ENCODE data around the gene NOA1.

- RRBS: no CpG with 5 or more reads among the region's 4 CpGs
Measured at GRCh38 chr4:54085233-54085908, 14.6 kb upstream of the GSX2 start.

- RRBS: no CpG with 5 or more reads among the region's 27 CpGs
Measured at GRCh38 chr4:54225842-54226439, 3.2 kb upstream of the PDGFRA start.

DNA sequence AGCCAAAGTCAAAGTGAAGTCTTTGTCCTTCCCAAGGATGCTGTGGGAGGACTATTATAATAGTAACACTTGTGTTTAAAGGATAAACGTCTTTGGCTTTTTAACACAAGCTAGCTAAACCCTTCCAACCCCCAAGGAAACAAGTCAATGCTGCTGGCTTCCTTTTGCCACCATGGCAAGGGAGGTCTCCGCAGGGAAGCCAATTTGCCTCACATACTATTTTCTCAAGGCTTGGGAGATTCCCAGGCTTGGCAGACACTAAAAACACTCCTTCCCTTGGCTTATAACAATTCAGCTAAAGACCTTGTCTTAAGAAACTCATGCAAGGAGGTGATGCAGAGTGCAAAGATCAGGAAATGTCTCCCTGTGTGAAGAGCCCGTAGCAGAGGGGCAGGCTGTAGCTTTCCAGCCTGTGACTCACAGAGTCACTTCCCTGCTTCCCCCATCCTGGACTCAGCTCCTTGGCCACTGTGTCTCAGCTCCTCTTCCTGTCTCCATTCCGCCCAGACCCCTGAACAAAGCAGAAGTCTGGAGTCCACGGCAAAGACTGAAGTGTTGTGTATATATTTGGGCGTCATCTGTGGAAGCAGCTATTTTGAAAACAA lies 56.2 kb downstream of the KDR start:
- RRBS: no CpG with 5 or more reads among the region's 6 CpGs

DNA sequence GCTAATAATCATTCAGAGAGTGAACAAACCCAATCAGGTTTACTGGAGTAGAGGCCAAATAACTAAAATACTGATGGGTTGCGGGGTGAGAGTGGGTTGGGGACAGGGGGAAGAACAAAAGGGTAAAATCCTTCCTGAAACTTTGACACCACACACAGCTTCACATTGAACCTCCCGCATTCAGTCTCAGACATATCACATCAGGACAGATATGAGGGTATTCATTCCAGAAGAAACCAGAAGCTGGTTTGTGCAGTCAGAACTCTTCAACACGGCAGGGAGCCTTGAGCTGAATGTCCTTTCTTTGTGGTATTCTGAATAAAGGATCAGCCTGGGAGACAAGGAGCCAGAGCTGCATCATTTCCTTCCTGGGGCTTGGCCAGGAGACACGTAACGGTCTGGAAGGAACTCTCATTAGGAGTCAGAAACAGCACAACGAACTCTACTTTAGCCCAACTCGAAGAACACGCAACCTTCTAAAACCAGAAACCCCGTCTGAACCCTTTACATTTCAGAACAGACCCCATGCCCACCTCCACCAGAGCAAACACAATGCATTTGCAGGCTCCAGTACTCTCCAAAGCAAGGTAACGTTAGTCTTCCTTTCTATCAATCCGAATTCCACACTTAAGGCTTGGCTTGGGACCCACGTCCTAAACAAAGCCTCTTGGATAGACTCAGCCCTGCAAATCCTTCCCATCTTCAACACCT lies 46.4 kb downstream of the KDR start:
- RRBS: no CpG with 5 or more reads among the region's 12 CpGs

- RRBS: 31% methylated on average over 2 of the region's 11 CpGs
Measured at GRCh38 chr4:55636561-55636995, 480 bp upstream of the NMU start.

DNA sequence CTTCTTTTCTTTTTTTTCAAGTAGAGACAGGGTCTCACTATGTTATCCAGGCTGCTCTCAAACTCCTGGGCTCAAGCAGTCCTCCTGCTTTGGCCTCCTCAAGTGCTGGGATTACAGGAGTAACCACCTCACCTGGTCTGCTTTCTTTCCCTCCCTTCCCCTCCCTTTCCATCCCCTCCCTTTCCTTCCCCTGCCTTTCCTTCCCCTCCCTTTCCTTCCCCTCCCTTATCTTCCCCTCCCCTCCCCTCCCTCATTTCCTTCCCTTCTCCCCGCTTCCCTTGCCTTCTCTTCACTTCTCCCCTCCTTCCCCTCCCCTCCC lies 169.1 kb downstream of the AASDH start:
- RRBS: no CpG with 5 or more reads among the region's 1 CpG

DNA sequence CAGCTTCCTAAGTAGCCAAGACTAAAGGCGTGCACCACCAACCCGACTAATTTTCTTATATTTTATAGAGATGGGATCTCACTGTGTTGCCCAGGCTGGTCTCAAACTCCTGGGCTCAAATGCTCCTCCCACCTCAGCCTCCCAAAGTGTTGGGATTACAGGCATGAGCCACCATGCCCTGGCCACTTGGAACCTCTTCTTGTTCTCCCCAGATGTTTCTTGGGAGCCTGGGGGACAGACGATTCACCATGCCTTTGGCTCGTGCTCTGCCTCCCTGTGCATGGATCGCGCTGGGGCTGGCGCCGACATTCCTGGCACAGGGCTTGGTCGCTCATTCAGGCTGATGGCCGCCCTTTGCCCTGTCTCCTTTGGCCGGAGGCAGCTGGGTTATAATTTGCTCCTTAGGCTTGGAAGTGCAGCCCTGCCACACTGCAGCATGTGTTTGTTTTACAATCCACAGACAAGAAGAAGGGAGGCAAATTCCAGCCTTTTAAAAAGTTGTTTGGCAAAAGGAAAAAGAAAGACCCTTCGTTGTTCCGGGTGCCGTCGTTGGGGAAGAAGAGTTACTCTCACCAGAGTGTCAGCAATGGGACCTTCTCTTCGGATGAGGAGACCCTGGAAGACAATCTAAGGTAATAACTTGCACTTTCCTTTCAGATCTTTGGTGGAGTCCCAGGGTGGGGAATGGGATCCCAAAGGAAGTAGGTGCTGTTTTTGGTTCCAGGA lies 115.3 kb downstream of the AASDH start:
- RRBS: no CpG with 5 or more reads among the region's 16 CpGs

GRCh38 chr4:56314593-56314949 lies 72.7 kb downstream of the AASDH start:
- RRBS: no CpG with 5 or more reads among the region's 22 CpGs

DNA sequence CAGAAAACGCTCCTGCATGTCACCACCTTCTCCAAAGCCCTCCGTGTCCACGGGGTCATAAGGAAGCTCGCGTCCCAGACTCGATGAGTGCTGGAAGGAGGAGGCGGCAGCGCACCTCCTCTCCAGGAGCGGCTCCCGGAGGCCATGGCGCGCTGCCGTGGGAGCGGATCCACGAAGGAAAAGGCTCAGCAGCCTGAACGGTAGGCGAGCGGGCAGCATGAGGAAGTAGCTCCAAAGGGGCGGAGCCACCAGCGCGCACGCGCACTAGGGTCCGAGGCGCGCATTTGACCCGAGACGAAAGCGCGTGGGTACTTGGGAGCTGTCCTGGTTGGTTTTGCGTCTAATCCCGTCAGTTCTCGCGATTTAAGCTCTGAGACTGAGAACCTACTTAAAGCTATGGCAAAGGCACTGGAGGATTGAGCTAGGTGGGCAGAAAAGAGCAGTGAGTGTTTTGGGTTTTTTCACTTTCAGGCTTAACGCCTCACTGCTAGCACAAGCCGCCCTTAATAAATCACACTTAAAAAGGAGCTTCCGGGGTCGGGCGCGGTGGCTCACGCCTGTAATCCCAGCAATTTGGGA lies at the start of gene NOA1:
NOA1 (minus strand) TSS at position 240 of the 579 bp plus-strand sequence.
- RRBS: no CpG with 5 or more reads among the region's 41 CpGs

DNA sequence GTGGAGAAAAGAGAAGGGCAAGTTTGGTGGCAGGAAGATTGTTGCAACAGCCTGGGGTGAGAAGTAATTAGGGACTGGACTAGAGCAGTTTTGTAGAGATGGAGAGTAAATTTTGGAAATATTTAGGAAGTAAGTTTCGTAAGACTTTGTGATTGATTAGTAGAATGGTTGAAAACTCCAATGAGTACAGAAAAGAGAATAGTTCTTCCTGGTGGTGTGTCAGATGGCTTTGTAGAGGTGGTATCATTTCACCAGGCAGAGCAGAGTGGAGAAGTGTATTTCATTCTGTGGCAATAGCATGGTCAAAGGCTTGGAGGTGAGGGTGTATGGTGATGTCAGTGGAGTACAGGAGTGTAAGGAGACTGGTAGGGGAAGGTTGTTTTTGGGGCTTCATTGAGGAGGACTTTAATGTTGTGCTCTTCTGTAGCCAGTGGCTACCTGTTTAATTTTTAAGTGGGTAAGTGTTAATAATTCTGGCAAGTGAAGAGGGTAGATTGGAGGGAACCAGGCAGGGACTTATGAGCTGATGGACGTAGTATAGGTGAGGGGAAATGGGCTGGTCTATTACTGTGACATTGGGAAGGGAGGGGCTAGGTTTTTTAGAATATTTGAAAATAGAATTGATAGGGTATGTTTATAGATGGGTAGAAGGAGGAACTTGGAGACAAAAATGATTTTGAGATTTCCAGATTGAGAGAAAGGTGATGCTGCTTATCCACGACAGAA lies 30.5 kb downstream of the POLR2B start:
- RRBS: no CpG with 5 or more reads among the region's 3 CpGs

DNA sequence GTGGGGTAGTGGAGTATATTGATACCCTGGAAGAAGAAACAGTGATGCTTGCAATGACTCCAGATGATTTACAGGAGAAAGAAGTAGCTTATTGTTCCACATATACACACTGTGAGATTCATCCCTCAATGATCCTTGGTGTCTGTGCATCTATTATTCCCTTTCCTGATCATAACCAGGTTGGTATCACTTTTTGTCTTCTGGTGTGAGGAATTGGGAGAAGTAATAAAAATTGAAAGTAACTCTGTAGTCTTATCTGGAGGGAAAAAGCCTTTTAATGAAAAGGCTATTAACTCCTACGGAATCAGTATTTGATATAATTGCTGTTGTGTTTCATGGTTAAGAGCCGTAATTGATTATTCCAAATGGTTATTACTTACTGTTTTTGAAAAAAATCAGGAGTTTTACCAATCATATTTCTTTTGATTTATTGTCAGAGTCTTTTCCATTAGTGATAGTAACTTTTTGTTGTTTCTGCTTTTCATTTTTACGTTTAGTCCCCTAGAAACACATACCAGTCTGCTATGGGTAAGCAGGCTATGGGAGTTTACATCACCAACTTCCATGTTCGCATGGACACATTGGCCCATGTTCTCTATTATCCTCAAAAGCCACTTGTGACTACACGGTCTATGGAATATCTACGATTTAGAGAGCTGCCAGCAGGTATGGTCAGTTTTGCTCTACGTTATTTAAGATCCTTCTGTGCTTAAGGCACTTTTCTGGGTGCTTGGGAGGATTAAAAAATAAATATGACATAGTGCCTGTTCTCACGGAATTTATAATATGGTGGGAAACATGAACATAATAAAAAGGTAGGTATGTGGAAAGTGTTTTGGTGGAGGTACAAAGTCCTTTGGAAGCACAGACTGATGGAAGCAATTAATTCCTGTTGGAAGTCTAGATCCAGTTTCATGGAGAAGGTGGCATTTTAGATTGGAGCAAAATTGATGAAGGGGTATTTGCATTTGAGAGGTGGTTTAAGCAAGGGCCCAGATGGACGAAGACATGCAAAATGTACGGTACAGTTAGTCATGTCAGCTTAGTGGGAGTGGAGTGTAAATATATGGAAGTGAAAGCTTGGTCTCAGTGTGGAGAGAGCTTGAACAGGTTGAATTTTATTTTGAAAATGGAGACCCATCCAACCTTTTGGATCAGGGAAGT lies 38.7 kb downstream of the POLR2B start:
- RRBS: no CpG with 5 or more reads among the region's 10 CpGs

DNA sequence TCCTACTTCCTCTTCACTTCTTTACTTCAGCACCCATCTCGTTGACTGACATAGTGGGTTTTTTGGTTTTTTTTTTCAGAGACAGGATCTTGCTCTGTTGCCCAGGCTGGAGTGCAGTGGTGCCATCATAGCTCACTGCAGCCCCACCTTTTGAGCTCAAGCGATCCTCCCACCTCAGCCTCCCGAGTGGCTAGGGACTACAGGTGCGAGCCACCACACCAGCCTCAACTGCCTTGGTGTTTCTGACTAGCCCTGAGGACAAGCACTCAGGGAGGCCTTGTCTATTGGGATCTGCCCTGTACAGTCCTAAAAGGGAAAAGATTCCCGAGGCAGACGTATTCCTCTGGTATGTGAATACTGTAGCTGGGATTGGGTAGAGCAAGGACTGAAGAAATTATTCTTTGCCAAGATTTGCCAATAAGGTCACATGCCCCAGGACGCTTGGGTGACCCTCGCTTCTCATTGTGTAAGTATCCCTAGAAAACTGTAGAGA lies 58.7 kb downstream of the POLR2B start:
- RRBS: no CpG with 5 or more reads among the region's 8 CpGs

DNA sequence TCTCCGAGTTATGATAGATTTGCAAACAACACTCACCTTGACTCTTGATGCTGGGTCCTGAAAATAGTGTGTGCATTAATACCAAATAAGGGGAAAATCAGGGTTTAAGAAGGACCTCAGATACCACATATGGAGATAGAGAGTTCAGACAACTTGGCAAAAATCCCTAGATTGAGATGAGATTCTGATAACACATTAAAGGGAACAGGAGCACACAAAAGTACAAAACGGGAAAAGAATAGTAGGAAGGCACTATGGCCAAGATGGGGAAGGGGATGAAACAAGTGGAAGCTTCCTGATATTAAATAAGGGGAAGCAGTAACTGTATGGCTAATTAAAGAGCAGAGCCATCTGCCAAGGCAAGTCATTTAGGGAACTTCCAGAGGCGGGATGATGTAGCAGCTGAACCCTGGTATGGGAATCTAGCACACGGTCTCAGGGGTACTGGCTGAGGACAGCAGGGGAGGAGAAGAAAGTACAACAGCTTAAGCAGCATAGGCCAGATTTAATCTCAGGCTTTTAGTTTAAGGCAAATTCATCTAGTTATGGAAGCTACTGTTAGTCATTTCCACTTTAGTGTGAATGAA lies 59.2 kb downstream of the IGFBP7 start:
- RRBS: no CpG with 5 or more reads among the region's 4 CpGs

- RRBS: no CpG with 5 or more reads among the region's 27 CpGs
Measured at GRCh38 chr4:57055568-57056558, 54.3 kb downstream of the IGFBP7 start.

GRCh38 chr4:57104151-57105168 lies 5.7 kb downstream of the IGFBP7 start:
- RRBS: no CpG with 5 or more reads among the region's 1 CpG

DNA sequence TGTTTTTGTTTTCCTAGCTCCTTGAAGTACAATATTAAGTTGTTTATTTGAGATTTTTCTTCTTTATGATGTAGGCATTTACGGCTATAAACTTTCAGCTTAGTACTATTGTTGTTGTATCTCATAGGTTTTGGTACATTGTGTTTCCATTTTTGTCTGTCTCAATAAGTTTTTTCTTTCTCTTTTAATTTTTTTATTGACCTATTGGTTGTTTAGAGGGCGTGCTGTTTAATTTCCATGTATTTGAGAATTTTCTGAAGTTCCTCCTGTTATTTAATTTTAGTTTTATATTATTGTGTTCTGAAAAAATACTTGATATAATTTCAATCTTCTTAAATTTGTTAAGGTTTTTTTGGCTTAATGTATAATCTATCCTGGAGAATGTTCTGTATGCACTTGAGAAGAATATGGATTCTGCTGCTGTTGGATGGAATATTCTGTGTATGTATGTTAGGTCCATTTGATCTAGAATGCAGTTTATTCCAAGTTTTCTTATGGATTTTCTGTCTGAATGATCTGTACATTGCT lies 341.1 kb upstream of the IGFBP7 start:
- RRBS: no CpG with 5 or more reads among the region's 2 CpGs

- RRBS: no CpG with 5 or more reads among the region's 10 CpGs
Measured at GRCh38 chr4:64356032-64356624, 53.1 kb downstream of the TECRL start.

- RRBS: no CpG with 5 or more reads among the region's 5 CpGs
Measured at GRCh38 chr4:67697865-67698480, 3.0 kb downstream of the UBA6 start.

GRCh38 chr4:67701633-67701861 lies 592 bp upstream of the UBA6 start:
- RRBS: no CpG with 5 or more reads among the region's 3 CpGs